Esophagus squamous epithelium (tissue), 4 donors: ENCODE measurements around the gene ANTXR2.

DNA sequence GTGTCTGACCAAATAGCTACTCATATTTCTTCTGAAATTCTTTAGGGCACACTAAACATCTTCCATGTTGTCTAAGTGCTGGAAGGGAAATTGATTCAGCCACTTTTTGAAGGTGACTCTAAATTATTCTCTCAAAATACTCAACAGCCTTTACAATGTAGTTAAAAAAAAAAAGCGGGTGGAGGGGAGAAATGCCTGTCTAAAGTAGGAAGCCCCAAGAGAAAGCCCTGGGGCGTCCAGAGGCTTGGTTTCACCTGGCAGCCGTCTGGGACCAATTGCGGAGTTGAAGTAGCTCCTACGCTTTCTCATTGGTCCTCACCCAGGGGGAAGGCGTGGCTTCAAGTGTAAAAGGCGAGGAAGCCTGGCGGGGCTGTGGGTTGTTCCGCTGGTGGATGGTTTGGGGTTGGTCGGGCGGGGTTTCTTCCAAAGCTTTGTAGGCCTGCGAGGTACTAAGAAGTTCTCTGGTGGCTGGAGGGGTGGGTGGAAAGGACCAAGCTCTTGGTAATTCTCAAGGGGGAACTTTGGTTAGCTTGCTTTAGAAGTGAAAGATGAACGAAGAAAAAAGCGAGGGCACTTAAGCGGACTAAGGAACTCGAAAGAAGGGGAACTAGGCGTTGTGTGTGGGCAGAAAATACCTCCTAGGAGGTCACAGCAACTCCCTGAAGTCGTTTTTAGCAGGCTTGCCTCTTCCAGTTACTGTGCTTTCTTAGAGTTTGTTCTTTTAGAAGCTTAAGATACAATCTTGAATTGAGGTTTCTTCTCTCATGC is 36.5 kb downstream of the CCNG2 start:
- PRO-cap, result bidirectional peak, plus-strand start at position 375 of the sequence, minus-strand start at position 267 of the sequence
- RAMPAGE, long total RNA, 4 experiments, result no peak in any of the 4 experiments

- PRO-cap, result no peak
- RAMPAGE, long total RNA, 4 experiments, result no peak in any of the 4 experiments
Observed at GRCh38 chr4:77619506-77619805, 13.8 kb downstream of the CXCL13 start.

- PRO-cap, result unidirectional peak, minus-strand start at chr4:77821171
- RAMPAGE, long total RNA, 4 experiments, result no peak in any of the 4 experiments
Observed at GRCh38 chr4:77821120-77821625, 2.0 kb upstream of the CNOT6L start.

DNA sequence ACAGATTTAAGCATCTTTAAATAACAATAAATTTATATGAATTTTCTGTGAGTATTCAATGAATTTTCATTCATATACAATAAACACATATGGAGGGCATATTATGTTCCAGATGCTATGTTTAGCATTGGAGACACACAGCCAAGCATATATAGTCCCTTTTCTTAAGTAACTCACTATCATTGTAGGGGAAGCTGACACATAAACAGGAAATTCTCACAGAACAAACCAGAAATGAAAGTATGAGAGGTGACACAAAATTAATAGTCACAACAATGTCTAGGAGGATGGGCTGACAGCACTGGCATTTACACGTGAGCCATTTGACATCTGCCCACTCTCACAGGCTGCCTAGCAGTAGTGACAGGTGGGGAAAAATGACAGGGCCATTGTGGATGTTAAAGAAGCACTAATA is 2.6 kb upstream of the CNOT6L start:
- PRO-cap, result bidirectional peak, plus-strand start at position 272 of the sequence, minus-strand start at position 113 of the sequence
- RAMPAGE, long total RNA, 4 experiments, result no peak in any of the 4 experiments

GRCh38 chr4:77894739-77895243 is 32.2 kb downstream of the MRPL1 start:
- PRO-cap, result no peak
- RAMPAGE, long total RNA, 4 experiments, result no peak in any of the 4 experiments

GRCh38 chr4:77921402-77922278 is 59.0 kb downstream of the MRPL1 start:
- PRO-cap, result no peak
- RAMPAGE, long total RNA, 4 experiments, result no peak in any of the 4 experiments

DNA sequence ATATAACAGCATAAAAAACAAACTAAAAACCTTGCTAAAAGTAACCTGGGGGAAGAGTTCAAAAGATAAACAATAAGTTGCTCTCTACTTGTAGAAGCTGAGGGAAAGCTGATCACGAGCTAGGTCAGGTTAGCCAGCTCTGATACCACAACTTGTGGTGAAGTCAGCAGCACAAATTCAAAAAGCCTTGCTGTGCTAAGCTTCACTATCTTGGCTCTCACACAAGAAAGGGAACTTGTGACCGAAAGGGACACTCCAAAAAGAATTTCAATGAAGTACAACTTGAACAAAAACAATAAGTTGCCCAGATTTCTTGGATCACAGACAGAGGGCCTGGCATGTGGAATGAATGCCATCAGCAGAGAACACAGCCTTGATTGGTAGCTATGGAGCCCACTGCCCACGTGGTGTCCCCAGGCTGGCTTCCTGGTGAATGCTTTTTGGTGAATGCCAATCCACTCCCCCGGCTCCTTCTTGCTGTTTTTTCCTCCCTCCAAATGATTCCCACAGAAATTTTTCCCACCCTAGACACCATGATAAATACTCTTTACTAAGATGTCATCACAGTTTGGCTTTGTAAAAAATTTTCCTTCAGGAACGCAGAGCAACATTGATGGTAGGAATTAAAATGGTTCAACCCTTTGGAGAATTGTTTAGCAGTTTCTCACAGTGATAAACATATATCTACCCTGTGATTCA is 82.5 kb downstream of the ANXA3 start:
- PRO-cap, result no peak
- RAMPAGE, long total RNA, 4 experiments, result no peak in any of the 4 experiments

DNA sequence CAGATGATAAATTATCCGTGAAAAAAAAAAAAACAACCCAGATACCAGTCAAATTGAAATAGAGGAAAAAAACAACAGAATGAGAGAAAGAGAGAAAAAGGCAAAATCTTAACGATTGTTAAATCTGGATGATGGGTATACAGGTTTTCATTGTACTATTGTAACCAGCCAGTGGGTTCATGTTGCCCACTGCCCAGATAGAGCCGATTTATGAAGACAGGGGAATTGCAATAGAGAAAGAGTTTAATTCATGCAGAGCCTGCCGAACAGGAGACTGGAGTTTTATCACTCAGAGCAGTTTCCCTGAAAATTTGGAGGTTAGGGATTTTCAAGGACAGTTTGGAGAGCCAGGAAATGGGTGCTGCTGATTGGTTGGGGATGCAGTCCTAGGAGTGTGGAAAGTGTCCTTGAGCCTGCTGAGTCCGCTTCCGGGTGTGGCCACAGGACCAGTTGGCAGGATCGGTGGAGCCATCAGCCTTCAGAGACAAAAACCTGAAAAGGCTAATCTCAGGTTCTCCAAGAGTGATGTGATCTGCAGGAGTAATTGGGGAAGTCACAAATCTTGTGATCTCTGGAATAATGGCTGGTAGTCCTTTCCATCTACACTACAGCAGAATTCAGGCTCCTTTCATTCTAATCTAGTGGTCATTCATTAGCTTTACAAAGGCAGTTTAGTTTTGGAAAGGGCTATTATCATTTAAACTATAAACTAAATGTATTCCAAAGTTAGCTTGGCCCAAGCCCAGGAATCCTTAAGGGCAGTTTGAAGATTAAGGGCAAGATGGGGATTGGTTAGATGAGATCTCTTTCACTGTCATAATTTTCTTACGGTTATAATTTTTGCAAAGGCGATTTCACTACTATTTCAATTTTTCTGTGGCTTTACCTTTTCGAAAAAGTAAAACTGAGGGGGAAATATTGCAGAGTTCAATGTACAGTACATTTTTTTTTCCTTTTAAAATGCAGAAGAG is 56.0 kb upstream of the BMP2K start:
- PRO-cap, result no peak
- RAMPAGE, long total RNA, 4 experiments, result no peak in any of the 4 experiments

- PRO-cap, result no peak
- RAMPAGE, long total RNA, 4 experiments, result no peak in any of the 4 experiments
Observed at GRCh38 chr4:78779184-78779819, 3.2 kb downstream of the BMP2K start.

DNA sequence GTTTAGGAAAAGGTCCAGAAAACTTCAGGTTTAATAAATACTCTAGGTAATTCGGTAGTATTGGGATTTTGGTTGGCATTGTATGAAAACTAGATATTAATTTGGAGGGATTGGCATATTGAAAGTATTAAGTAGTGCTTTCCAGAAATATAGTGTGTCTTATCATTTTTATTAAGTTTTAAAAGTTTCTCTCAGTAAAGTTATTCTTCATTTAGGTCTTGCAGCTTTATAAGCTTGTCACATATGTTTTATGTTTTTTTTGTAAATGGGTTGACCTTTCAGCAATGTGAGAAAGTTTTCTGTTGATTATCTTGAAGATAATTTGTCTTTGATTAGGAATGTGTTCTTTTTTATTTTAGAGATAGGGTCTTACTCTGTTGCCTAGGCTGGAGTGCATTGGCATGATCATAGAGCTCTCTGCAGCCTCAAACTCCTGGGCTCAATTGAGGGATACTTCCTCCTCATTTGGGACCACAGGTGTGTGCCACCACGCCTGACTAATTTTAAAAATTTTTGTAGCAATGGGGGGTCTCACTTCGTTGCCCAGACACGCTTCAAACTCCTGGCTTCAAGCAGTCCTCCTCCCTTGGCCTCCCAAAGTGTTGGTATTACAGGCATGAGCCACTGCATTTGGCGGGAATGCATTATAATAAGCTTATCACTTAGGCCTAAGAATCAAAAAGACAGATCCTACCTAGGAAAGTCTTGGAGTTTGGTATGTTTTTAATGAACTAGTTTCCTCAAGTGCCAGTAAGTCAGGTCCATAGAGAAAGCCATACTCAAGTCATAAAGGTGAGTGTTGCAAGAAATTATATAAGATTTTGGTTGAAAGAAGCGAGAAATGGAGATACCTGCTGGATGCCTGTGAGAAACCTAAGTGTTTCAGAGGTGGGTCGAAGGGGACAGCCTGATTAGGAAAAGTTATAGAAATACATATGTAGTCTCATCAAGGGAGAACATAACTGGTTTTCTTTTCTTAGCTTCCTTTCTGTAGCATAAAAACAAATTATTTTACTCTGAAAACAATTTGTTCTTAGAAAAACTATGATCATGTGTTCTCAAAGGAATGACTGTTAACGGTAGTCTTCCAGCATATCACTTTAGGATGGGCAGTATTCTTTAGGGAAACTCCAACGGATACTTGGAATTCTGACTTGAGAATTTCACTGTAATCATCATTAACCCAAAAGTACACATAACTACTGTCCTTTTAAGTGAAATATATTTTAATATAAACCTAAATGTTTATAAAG is 21.8 kb downstream of the BMP2K start:
- PRO-cap, result no peak
- RAMPAGE, long total RNA, 4 experiments, result no peak in any of the 4 experiments

DNA sequence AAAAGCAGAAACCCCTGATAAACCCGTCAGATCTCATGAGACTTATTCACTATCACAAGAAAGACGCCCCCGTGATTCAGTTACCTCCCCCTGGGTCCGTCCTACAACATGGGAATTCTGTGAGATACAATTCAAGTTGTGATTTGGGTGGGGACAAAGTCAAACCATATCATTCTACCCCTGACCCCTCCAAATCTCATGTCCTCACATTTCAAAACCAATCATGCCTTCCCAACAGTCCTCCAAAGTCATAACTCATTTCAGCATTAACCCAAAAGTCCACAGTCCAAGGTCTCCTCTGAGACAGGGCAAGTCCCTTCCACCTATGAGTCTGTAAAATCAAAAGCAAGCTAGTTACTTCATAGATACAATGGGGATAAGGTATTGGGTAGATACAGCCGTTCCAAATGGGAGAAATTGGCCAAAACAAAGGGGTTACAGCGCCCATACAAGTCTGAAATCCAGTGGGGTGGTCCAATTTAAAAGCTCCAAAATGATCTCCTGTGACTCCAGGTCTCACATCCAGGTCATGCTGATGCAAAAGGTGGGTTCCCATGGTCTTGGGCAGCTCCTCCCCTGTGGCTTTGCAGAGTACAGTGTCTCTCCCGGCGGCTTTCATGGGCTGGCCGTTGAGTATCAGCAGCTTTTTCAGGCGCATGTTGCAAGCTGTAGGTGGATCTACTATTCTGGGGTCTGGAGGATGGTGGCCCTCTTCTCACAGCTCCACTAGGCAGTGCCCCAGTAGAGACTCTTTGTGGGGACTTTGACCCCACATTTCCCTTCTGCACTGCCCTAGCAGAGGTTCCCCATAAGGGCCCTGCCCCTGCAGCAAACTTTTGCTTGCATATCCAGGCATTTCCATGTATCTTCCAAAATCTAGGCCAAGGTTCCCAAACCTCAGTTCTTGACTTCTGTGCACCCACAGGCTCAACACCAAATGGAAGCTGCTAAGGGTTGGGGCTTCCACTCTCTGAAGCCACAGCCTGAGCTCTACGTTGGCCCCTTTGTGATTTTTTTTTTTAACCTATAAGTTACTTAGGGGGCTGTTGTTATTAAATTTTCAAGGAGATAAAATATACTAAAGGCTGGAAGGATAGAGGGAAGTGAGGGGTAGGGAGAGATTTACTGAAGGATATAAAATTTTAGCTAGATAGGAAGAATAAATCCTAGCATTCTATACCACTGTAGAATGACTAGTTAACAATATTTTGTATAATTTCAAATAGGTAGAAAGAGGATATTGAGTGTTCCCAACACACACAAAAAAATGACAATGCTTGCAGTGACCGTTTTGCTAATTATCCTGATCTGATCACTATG is 70.5 kb downstream of the PAQR3 start:
- PRO-cap, result no peak
- RAMPAGE, long total RNA, 4 experiments, result no peak in any of the 4 experiments

DNA sequence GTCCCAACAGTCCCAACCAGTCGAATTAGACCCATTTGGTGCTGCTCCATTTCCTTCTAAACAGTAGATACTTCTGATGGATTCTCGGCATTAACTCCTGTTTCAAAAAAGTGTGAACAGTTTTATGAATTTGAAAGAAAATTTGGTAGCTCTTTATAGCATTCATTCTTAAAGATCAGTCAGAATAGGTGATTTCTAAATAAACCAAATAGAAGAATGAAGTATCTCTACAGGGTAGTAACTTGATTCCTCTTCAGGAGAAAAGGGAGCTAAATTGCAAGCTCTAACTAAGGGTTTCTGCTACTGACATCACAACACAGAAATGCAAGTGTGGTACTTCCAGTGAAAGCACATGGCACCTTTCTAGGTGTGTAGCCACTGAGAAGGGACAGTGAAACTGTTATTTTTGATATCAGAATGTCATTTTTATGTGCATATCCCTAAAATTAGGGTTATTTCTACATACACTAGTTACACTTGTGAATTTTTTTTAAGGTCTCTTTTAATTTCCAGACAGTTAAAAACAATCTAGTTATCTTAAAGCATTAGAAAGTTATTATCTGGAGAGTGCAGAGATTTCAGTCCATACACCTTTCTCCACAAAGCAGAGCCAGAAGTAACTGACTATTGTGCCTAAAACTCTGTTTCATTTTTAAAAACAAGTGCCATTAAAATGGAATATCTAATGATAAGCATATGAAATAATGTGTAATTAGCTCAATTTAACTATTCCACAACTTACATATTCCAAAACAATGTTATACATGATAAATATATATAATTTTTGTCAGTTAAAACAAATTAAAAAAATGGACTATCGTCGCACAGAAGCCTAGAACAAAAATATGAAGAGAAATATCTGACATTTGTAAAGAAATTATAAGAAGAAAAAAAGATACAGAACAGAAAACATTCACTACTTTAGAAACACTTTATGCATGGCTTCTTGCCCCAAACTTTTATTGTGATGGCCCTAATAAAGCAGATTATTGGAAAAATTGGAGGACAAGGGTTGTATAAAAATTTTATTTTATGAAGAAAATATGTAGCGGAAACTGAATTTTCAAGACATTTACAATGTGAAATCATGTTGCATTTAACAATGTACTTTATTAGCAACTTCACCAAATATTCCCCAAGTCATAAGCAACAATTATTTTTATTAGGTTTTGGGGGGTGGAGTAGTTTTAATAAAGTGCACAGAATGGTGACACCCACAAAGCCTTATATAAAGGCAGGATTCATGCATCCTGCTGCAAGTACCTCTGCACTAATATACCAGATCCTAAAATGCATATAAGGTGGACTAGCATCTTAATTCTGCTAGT is 26.8 kb downstream of the PAQR3 start:
- PRO-cap, result no peak
- RAMPAGE, long total RNA, 4 experiments, result no peak in any of the 4 experiments

DNA sequence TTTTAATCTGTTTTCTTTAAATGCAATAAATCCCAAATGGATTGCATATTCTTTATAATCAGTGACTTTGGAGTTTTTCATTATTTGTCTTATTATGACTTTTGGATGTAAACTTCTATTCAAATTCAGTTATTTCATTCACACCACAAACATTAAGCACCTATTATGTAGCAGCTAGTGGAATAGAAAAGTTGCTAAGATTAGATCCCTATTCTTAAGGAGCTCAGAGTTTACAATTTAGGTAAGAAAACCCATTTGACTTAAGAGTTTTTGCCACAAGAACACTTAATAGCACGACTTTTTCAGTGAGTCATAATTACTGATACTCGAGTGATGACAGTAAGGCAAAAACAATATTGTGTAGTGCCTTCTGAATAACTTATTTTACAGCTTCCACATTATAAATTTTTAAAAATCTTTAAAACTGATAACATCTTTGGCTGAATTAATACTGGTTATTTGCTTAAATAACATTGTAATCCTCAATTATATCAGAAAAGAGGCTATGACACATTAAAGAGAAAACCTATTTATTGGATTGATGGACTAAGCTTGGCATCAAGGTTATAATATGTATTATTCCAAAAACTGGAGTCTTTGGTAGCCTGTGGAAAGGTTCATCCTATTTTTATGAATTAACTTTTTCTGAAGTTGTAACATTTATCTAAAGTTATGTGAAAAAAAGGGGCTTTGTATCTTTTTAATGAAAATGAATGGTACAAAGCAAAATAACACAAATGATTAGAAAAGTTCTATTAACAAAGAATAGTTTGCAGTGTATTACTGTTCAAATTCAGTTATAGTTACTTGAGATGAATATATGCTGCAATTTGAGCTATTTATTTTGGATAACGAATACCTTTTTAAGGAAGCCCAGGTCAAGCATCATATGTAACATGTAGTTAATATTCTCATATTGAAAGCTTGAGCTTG is 22.7 kb downstream of the PAQR3 start:
- PRO-cap, result no peak
- RAMPAGE, long total RNA, 4 experiments, result no peak in any of the 4 experiments

DNA sequence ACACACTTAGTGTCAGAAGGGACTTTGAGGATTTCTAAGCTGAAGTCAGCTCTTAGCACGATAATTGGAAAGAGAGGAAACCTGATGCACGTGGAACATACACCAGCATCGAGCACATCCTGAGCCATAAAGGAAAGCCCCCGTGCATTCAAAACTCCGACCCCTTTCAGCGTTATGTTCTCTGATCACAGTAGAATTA is 430 bp upstream of the PAQR3 start:
- PRO-cap, result no peak
- RAMPAGE, long total RNA, 4 experiments, result no peak in any of the 4 experiments

DNA sequence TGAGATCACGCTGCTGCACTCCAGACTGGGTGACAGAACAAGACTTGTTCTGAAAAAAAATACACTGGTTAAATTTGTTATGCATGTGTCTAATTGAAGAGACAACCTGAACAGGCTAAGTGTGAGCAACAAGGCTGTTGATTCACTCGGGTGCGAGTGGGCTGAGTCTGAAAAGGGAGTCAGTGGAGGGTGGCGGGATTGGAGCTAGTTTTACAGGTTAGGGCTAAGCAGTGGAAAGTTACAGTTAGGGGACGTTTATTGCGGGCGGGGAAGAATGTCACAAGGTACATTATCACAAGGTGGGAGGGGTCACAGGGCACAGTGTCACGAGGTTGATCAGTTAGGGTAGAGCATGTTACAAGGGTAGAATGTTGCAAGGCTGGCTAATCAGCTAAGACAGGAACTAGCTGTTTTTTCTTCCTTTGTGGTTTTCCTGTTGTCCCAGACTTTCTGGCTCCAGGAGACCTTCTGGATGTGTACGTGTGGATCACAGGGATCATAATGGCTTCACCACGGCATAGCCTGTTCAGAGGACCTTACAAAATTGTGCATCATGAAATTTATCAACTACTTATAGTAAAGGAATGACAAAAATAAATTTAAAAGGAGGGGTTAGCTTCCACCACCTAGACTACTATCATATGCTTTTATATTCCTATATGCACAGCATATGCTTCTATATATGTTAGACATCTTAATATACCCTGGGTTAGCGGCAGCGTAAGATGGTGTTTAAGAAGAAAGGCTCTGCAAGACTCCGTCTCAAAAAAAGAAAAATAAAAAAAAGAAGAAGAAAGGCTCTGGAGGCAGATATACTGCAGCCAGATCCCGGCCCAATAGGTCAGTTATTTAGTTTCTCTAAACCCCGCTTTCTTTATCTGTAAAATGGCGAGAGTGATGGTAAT is 115.6 kb downstream of the NAA11 start:
- PRO-cap, result no peak
- RAMPAGE, long total RNA, 4 experiments, result no peak in any of the 4 experiments

DNA sequence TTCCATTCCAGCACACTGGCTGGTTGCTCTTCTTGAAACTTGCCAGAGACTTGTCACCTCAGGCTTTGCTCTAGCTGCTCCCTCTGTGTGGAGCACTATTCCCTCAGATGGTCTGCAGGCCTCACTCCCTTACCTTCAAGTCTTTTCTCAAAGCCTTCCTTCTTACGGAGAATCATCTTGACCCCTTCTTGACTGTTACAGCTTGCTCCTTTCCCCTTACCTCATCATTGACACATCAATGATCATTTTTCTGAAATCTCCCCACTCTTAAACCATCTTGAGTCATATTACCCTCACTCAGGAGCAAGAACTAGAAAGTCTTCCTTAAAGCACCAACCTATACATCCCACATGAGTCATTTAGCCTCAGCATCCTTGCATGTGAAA is 55.8 kb downstream of the ANTXR2 start:
- PRO-cap, result no peak
- RAMPAGE, long total RNA, 4 experiments, result no peak in any of the 4 experiments

- PRO-cap, result bidirectional peak, plus-strand start at chr4:80073185, minus-strand start at chr4:80073082; unidirectional peak, minus-strand start at chr4:80073472
- RAMPAGE, long total RNA, 4 experiments, result start-site peak on the minus strand in 3 of 4 experiments, at chr4:80072996-80073243 at its widest, 16 to 76 reads per replicate
Observed at GRCh38 chr4:80072926-80074073, at the start of gene ANTXR2. TSS of gene ANTXR2 (minus strand) at chr4:80073229.

DNA sequence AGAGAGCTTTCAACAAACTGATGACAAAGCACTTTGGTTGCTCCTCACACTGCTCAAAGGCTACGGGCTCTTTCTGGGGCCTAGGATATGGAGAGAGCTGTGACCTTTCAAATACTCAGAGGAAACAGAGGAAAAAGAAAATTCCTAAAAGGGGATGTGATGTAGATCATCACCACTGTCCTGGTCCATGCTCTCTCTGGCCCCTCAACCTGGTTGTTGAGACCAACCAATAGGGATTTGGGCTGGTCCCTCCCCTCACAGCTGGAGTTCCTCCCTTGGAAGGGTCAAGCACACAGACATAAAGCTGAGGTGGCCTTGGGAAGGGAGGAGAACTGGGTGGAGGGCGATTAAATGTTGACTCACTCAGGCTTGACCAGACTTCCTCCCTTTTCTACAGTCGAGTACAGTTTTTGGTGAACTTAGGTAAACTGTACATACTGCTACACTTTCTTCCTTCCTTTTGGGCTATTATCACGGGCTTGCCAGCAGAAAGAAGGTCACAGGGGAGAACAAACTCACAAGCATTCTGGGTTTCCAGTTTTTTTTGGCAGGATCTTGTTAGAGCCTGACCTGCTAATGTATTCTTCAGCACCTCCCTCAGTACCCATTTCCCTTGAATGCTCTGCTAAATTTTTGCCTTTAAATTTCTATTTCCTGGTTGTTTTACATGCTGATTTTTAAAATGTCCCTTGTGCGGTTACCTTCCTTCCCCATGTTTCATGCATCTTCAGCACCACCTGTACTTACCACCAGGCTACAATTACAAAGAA is 135.1 kb upstream of the RASGEF1B start:
- PRO-cap, result no peak
- RAMPAGE, long total RNA, 4 experiments, result no peak in any of the 4 experiments

GRCh38 chr4:82071845-82072284 is 301.9 kb downstream of the HNRNPD start:
- PRO-cap, result no peak
- RAMPAGE, long total RNA, 4 experiments, result no peak in any of the 4 experiments

- PRO-cap, result no peak
- RAMPAGE, long total RNA, 4 experiments, result no peak in any of the 4 experiments
Observed at GRCh38 chr4:82359138-82359929, 14.5 kb downstream of the HNRNPD start.